Uterus (tissue), 7 donors: ENCODE measurements around a stretch of chr5.

DNA sequence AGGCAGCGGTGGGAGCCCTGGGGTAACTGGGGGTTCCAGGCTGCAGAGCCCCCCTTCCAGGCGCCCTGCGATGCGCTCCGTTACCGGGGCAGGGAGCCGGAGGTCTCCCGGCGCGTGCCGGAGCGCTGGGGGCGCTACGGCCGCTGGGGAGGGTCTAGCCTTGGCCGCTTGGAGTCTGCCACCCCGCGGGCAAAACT is 288 bp downstream of the PPARGC1B start:
- PRO-cap, 4 experiments, result no peak in any of the 4 experiments
- RAMPAGE, long total RNA, 2 experiments, result no peak in any of the 2 experiments
- RRBS, result under 1% methylated on average over 6 of the region's 18 CpGs

DNA sequence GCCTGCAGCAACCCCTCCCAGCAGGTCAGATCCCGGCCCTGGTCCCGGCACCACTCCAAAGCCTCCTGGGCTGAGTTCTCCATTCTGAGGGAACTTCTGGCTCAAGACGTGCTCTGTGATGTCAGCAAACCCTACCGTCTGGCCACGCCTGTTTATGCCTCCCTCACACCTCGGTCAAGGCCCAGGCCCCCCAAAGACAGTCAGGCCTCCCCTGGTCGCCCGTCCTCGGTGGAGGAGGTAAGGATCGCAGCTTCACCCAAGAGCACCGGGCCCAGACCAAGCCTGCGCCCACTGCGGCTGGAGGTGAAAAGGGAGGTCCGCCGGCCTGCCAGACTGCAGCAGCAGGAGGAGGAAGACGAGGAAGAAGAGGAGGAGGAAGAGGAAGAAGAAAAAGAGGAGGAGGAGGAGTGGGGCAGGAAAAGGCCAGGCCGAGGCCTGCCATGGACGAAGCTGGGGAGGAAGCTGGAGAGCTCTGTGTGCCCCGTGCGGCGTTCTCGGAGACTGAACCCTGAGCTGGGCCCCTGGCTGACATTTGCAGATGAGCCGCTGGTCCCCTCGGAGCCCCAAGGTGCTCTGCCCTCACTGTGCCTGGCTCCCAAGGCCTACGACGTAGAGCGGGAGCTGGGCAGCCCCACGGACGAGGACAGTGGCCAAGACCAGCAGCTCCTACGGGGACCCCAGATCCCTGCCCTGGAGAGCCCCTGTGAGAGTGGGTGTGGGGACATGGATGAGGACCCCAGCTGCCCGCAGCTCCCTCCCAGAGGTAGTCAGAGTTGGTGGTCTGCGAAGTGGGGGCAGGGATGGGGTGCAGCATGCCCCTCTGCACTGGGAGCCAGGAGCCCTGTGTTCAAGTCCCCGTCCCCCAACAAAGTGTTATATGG is 103.1 kb downstream of the PPARGC1B start:
- PRO-cap, 4 experiments, result no peak in any of the 4 experiments
- RAMPAGE, long total RNA, 2 experiments, result no peak in any of the 2 experiments
- RRBS, result 76% methylated on average over 5 of the region's 33 CpGs

GRCh38 chr5:149857327-149858090 is 87.1 kb downstream of the PDE6A start:
- PRO-cap, 4 experiments, result peak in 1 of 4 experiments; most common minus-strand start chr5:149857587 (in 1)
- RAMPAGE, long total RNA, 2 experiments, result no peak in any of the 2 experiments
- RRBS, result no CpG with 5 or more reads among the region's 7 CpGs

- PRO-cap, 4 experiments, result no peak in any of the 4 experiments
- RAMPAGE, long total RNA, 2 experiments, result no peak in any of the 2 experiments
- RRBS, result no CpG with 5 or more reads among the region's 6 CpGs
Observed at GRCh38 chr5:150052360-150052786, 34.0 kb downstream of the CSF1R start.

DNA sequence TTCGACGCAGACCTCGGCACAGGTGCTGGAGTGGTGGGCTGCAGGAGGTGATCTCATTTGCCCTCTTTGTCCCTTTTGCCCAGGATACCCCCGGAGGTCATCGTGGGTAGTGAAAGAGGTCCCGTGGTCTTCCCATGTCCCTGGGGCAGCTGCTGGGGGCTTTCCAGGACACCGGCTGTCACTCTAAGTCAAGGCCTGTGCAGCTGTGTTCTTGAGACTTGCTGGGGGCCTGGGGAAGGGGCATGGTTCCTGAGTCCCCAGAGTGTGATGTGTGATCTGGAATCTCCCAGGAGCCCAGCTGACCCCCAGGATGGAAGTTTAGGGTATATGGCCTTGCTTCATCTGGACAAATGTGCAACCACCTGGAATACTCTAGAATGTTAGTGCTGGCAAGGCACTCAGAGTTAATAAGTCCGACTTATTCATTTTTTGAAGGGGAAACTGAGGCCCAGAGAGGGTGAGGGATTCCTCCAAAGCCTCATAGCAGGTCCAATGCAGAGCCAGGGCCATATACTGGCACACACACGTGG is 28.1 kb upstream of the CSF1R start:
- PRO-cap, 4 experiments, result no peak in any of the 4 experiments
- RAMPAGE, long total RNA, 2 experiments, result no peak in any of the 2 experiments
- RRBS, result 71% methylated on average over 4 of the region's 9 CpGs

GRCh38 chr5:150129644-150130893 is 25.6 kb downstream of the PDGFRB start:
- PRO-cap, 4 experiments, result no peak in any of the 4 experiments
- RAMPAGE, long total RNA, 2 experiments, result no peak in any of the 2 experiments
- RRBS, result 80% methylated on average over 2 of the region's 39 CpGs

- PRO-cap, 4 experiments, result no peak in any of the 4 experiments
- RAMPAGE, long total RNA, 2 experiments, result no peak in any of the 2 experiments
- RRBS, result no CpG with 5 or more reads among the region's 3 CpGs
Observed at GRCh38 chr5:150162041-150162526, 4.5 kb upstream of the CDX1 start.

GRCh38 chr5:150164452-150164999 is 2.1 kb upstream of the CDX1 start:
- PRO-cap, 4 experiments, result peak in 4 of 4 experiments; most common plus-strand start chr5:150164888 (in 1); most common minus-strand start chr5:150164775 (in 4)
- RAMPAGE, long total RNA, 2 experiments, result no peak in any of the 2 experiments
- RRBS, result no CpG with 5 or more reads among the region's 4 CpGs

DNA sequence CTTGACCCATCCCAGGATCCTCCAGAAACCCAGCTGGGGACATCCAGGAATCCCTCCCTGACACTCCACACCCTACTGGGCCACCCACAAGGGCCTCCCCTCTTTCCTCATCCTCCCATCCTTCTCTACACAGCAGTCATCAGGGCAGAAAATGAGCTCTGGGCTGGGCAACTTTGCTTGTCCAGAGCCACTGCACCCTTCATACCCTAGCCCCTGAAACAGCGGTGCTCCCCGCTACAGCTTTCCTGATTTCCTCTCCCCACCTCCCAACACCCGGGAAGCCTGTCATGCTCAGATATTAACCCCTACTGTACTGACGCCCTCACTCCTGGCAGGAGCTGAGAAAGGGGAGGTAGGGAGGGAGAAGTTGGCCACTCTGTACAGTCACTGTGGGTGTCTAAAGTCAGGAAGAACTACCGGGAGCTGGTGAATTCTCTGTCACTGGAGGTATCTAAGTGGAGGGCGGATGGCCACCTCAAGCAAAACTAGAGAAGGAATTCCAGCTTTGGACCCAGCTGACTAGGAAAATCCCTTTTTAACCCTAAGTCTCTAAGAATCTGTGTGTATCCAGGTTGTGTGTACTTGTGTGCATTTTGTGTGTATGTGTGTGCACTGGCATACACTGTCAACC is 760 bp downstream of the CAMK2A start:
- PRO-cap, 4 experiments, result no peak in any of the 4 experiments
- RAMPAGE, long total RNA, 2 experiments, result no peak in any of the 2 experiments
- RRBS, result no CpG with 5 or more reads among the region's 6 CpGs

GRCh38 chr5:150303743-150303997 is 965 bp upstream of the ARSI start:
- PRO-cap, 4 experiments, result peak in 1 of 4 experiments; most common minus-strand start chr5:150303794 (in 1)
- RAMPAGE, long total RNA, 2 experiments, result no peak in any of the 2 experiments
- RRBS, result no CpG with 5 or more reads among the region's 3 CpGs

- PRO-cap, 4 experiments, result no peak in any of the 4 experiments
- RAMPAGE, long total RNA, 2 experiments, result no peak in any of the 2 experiments
- RRBS, result no CpG with 5 or more reads among the region's 9 CpGs
Observed at GRCh38 chr5:150349628-150350391, 7.7 kb upstream of the TCOF1 start.

DNA sequence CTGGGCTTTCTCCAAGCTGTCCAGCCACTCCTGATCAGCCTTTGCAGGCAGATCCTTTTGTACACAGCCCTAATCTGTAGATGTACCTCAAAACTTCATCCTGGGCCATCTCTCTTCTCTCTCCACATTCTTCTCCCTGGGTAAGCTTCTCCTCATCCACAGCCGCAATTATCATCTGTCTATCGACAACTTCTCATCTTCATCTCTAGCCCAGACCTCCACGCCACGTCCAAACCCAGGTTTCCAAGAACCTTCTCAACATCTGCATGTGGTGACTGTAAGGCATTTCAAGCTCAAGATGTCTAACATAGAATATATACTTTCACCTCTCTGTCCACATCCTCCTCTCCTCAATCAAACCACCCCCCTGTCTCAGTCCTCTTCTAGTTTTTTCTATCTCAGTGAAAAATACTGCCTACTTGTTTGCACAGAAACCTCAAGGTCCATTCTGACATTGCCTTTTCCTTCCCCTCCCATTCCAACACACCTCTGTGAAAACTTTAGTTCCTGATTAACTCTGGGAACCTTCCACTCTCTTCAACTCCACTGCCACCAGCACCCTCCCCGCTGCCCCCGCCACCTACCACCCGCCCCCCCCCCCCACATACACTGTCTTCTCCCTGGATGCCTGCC is 2.5 kb upstream of the TCOF1 start:
- PRO-cap, 4 experiments, result no peak in any of the 4 experiments
- RAMPAGE, long total RNA, 2 experiments, result no peak in any of the 2 experiments
- RRBS, result no CpG with 5 or more reads among the region's 7 CpGs

DNA sequence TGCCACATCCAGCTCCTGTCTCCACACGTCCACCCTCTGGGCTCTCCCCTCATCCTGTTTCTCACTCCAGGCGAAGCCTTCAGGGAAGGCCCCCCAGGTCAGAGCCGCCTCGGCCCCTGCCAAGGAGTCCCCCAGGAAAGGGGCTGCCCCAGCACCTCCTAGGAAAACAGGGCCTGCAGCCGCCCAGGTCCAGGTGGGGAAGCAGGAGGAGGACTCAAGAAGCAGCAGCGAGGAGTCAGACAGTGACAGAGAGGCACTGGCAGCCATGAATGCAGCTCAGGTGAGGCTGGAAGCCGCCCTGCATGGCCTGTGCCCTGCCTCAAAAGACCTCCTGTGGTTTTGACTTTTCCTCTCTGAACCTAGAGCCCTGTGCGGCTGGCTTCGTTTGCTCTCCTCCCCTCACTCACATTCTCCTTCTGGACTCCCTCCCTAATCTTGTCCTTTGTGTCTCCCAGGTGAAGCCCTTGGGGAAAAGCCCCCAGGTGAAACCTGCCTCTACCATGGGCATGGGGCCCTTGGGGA is 17.4 kb downstream of the TCOF1 start:
- PRO-cap, 4 experiments, result no peak in any of the 4 experiments
- RAMPAGE, long total RNA, 2 experiments, result start-site peak on the plus strand in 1 of 2 experiments, centred at position 298 of the sequence, 10 reads per replicate
- RRBS, result no CpG with 5 or more reads among the region's 9 CpGs

GRCh38 chr5:150393154-150393698 is 19.5 kb downstream of the CD74 start:
- PRO-cap, 4 experiments, result no peak in any of the 4 experiments
- RAMPAGE, long total RNA, 2 experiments, result no peak in any of the 2 experiments
- RRBS, result no CpG with 5 or more reads among the region's 3 CpGs

- PRO-cap, 4 experiments, result no peak in any of the 4 experiments
- RAMPAGE, long total RNA, 2 experiments, result no peak in any of the 2 experiments
- RRBS, result no CpG with 5 or more reads among the region's 7 CpGs
Observed at GRCh38 chr5:150397849-150398509, 14.7 kb downstream of the CD74 start.

DNA sequence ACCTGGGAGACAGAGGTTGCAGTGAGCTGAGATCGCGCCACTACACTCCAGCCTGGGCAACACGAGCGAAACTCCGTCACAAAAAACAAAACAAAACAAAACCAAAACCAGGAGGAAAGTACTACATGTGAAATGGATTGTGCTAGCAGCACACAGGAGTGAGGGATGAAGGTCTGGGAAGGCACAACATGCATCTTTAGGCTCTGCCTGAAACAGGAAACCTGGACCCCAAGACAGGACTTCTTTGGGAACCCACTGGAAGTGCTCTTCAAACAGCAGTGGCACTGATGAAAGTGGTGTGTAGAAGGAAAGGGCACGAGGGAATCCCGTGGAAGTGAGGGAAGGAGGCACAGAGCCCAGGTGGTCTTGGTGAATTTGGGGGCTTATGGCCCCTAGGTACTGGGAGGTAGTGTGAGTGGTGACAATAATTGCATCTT is 27.2 kb upstream of the RPS14 start:
- PRO-cap, 4 experiments, result no peak in any of the 4 experiments
- RAMPAGE, long total RNA, 2 experiments, result no peak in any of the 2 experiments
- RRBS, result no CpG with 5 or more reads among the region's 7 CpGs

DNA sequence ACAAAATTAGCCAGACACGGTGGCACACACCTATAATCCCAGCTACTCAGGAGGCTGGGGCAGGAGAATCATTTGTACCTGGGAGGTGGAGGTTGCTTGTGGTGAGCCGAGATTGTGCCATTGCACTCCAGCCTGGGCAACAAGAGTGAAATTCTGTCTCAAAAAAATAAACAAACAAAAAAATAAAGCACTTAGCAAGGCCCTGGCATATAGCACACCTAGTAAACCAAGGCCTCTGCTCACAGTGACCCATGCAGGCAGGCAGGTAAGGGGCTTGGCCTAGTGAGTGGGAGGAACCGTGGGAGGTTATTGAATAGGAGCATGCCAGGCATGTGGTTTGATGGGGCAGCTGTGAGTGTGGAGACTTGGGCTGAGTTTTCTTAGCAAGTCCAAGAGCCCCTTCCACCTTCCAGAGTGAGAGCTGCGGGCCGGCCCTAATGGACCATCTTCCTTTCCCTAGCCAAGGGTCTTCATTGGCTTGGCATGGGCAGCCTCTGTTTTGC is 4.6 kb upstream of the NDST1 start:
- PRO-cap, 4 experiments, result no peak in any of the 4 experiments
- RAMPAGE, long total RNA, 2 experiments, result no peak in any of the 2 experiments
- RRBS, result no CpG with 5 or more reads among the region's 5 CpGs

- PRO-cap, 4 experiments, result no peak in any of the 4 experiments
- RAMPAGE, long total RNA, 2 experiments, result no peak in any of the 2 experiments
- RRBS, result no CpG with 5 or more reads among the region's 2 CpGs
Observed at GRCh38 chr5:150523813-150524176, 15.9 kb downstream of the NDST1 start.

DNA sequence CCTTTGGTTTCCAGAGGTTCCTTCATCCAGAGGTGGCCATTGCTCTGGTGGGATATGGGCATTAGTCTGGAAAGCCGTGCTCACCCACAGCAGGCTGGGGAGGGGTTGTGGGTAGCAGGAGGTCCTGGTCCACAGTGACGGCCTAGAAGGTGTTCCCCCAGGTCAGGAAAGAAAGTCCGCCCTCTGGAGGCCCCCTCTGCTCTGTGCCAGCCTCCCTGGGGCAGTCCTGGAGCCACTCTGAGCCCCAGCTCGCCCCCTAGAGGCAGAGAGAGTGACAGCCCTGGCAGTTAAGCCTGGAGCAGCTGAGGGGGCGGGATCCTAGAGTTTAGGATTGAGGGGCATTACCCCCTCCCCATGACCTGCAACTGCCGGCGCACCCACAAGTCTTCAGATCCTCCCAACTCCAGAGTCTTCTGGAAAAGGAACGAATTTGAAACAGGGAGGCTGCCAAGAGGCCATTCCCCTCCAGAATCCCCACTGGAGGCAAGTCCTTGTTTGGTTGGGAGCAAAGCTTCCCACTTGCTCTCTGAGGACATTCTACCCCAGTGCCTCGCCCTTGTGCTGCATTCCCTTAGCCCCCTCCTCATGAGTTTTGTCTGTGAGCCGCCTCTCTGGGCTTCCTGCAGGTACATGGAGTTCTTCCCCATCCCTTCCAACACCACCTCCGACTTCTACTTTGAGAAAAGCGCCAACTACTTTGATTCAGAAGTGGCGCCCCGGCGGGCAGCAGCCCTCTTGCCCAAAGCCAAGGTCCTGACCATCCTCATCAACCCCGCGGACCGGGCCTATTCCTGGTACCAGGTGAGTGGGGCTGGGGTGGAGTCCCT is 37.0 kb downstream of the NDST1 start:
- PRO-cap, 4 experiments, result no peak in any of the 4 experiments
- RAMPAGE, long total RNA, 2 experiments, result no peak in any of the 2 experiments
- RRBS, result 83% methylated on average over 5 of the region's 18 CpGs

DNA sequence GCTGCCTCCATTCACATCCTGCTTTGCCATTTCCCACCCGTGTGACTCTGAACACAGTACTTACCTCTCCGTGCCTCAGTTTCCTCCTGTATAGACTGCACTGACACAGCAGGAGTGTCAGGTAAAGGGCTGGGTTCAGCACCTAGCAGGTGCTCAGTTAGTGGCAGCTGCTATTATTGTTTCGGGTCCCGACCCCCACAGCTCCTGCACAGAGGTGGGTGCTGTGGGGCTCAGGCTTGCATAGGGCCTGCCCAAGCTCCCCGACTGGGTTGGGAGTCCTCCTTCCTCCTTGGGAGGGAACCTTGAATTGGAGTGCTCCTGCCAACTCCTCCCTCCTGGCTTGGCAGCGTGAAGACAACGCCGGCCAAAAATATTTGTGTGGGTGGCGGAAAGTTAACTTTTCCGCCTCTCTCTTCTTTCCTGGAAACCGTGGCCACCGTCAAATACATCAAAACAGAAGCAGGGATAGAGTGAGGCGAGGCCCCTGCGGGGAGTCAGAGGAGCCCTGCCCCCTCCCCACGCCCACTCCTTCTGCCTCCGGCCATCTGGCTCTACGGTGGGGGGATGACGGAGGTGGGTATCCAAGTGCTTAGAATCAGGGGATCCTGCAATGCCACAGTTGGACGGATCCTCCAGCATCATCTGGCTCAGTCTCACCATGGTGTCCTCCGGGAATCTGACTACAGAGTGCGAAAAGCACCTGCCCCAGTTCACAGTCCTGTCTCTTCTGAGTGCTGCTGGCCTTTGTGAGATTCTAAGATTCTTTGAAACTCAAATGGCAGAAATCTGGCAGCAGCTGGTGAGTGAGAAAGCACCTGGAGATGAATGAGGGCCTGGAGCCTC is 25.3 kb upstream of the SYNPO start:
- PRO-cap, 4 experiments, result peak in 1 of 4 experiments; most common plus-strand start position 451 of the sequence (in 1)
- RAMPAGE, long total RNA, 2 experiments, result no peak in any of the 2 experiments
- RRBS, result no CpG with 5 or more reads among the region's 21 CpGs